LHCN-M2 (cell line): ENCODE measurements around a stretch of chr17.

GRCh38 chr17:72338733-72339604 lies 218.1 kb downstream of the SOX9 start:
- RAMPAGE, long total RNA = no peak

DNA sequence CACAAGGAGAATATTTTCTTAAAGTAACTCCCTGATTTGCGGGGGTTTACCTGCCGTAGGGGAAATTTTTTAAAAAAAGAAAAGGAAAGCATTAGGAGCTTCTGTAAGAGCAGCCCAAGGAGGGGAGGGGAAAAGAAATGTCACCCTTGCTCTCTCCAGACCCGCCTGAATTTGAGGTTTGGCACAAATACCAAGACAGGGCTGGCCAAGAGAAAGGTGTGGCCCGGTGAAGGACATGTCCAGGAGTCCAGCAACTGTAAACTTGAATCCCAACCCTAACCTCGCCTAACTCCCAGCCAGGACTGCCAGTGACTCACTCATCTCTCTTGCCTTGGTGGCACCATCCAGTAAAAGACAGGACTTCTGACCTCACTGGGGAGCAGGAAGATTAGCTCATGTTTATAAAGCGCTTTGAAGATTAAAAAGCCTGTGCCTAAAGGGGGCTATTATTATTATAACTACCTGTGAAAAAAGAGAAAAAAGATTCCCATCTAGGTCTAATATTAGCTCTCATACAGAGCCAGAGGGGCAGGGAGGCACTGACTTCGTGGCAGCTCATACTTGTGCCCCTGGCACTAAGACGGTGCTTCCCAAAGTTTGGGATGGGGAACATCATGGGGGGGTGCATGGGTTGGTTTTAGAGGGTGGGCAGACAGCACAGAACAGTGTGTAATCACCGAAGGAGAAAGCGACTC lies 335.3 kb downstream of the SOX9 start:
- RAMPAGE, long total RNA = no peak

- RAMPAGE, long total RNA = no peak
Observed at GRCh38 chr17:72488999-72489757, 368.4 kb downstream of the SOX9 start.

DNA sequence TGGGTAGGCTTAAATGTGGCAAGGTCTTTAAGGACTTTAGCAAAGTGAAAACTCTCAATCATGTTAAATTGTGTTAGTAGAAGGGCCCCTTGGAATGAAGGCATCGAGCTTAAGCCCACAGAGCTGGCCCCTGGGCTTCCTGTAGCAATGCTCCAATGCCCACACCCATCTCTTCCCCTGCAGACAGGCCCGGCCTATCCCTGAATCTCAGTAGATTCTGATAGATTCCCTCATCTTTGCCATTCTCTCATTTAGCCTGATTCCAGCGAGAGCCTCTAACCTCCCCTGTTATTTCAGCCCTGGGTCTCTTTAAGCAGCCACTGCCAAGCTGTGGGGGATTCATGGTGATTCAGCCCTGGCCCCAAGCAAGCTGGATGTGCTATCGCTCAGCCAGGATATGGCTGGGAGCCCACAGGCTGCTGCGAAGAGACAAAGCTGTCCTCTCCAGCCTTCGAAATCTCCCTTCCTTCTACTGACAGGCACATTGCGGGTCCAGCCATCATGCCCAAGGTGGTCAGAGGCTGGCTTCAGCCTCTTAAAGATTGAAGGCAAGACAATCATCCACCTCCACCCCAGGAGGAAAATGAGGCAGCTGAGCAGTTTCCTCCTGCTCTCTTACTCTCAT lies 394.0 kb downstream of the SOX9 start:
- RAMPAGE, long total RNA = no peak

GRCh38 chr17:72528207-72528863 lies 407.5 kb downstream of the SOX9 start:
- RAMPAGE, long total RNA = no peak

- RAMPAGE, long total RNA = no peak
Observed at GRCh38 chr17:72530000-72530922, 409.4 kb downstream of the SOX9 start.

DNA sequence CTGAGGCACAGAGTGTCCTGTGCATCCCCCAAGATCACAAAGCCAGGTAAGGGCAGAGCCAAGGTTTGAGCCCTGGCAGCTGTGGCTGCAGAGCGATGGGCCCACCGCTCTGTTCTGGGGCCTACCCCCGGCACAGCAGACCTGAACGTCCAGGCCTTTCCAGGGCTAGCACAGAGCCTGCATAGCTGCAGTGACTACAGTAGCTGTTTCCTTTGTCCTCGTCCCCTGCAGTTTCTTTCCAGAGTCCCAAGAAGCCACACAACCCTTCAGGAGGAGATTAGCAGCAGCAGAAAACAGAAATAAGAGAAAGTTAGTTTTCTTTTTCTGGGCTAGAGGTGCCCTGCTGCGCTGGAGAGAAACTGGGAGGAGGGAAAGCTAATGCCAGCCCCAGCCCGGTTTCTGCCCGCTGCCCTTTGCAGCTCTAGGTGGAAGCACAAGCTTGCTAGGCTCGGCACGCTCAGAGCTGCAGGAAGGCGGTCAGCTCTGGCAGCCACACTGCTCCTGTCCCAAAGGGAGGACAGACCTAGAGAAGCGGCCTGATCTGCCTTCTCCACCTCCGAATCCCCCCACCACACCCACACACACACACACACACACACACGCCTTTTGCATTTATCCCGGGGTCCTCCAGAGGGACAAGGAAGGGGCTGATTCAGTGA lies 417.9 kb downstream of the SOX9 start:
- RAMPAGE, long total RNA = no peak

DNA sequence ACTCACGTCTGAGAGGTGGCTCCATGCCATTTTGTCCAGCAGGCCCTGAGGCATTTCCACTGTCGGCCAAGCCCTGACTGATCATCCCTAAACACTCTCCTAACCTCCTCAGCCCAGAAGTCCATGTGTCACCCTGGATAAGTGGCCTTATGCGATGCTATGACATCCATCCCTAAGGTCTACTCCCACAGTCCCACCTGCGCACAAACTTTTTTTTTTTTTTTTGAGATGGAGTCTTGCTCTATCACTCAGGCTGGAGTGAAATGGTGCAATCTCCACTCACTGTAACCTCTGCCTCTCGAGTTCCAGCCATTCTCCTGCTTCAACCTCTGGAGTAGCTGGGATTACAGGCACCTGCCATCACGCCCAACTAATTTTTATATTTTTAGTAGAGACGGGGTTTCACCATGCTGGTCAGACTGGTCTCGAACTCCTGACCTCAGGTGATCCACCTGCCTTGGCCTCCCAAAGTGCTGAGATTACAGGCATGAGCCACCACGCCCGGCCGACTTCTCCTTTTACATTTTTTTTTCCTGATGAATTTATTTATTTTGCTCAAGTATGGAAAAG lies 429.7 kb downstream of the SOX9 start:
- RAMPAGE, long total RNA = no peak

DNA sequence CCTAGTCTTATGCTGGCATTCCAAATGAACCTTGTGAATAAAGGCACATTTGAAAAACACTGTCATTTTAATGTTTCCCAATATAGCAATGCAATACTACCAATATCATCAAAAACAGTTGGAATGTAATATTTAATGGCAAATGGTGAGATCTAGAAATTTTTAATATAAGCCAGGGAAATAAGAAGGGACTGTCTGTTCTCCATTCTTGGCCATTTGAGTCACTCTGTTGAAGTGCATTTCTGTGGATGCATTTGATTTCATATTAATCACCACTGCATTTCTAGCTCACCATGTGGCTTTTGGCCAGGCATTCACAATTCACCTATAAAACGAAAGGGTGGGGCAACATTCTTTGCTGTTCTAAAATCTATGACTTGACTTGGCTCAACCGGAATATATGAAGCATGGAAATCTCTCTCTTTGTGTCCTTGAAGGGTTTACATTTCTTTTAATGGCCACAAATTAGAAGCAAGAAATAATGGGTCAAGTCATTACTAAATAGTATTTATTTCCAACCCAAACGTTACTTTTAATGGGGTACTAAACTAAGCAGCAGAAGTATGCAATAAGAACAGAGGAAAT lies 483.0 kb downstream of the SLC39A11 start:
- RAMPAGE, long total RNA = no peak

- RAMPAGE, long total RNA = no peak
Observed at GRCh38 chr17:72634470-72634904, 458.0 kb downstream of the SLC39A11 start.

DNA sequence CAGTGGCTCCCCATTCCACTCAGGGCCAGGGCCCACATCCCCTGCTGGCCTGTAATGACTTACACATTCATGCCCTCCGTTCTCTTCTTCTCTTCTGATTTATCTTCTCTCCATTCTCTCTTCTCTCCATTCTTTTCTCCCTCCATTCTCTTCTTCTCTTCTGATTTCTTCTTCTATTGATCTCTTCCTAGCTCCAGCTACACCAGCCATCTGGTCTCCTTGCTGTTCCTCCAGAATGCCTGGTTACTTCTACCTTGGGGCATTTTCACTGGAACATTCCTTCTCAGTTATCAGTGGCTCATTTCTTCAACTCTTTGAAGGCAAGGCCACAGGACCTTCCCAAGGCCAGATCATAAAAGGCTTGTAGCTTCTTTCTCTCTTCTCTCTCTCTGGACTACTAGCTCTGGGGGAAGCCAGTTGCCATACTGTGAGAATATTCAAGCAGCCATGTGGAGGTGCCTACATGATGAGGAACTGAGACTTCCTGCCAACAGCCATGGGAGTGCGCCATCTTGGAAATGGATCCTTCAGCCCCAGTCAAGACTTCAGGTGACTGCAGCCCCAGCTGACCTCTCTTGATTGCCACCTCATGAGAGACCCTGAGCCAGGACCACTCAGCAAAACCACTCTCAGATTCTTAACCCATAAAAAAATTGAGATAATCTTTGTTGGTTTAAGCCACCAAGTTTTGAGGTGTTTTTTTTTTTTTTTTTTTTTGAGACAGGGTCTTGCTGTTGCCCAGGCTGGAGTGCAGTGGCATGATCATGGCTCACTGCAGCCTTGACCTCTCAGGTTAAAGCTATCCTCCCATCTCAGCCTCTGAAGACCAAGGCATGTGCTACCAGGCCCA lies 427.6 kb downstream of the SLC39A11 start:
- RAMPAGE, long total RNA = no peak

- RAMPAGE, long total RNA = no peak
Observed at GRCh38 chr17:72772037-72772713, 320.3 kb downstream of the SLC39A11 start.

DNA sequence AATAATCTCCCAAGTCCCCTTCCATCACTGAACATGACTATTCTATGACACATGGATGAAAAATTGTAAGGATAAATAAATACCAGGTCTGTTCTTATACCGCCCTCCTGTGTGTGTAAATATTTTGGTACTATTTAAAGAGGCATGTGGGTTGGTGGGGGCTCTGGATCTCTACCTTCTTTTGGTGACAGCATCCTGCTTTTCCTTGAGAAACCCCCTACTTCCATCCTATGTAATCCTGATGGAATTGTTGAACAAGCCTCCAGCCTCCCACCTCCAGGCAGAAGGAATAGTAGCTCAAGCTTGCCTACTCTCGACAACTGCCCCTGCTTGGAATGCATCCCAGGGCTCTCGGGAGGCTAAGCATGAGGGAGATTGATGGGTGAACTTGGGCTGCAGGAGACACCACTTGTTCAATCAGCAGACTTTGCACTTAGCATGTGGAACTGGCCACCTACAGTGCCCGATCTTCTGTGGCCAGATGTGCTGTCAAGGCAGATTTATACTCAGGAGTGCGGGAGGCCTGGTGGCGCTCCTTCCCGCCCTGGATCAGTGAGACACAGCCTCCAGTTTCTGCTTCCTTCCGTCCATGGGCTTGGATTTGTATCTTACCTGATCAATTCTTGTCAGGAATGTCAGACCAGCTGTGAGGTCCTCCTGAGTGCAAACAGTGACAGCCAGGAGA lies 287.3 kb downstream of the SLC39A11 start:
- RAMPAGE, long total RNA = no peak

- RAMPAGE, long total RNA = no peak
Observed at GRCh38 chr17:72968674-72969299, 123.7 kb downstream of the SLC39A11 start.

DNA sequence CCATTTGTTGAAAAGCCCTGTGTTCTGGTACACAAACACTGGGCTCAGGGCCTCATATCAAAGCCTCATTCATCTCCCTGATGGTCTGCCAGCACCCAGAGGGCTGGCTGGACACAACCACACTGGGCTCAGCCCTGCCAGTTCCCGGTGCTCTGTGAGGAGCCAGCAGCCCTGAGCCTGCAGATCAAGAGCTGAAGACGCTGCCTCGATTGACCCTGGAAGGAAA lies 2.6 kb downstream of the SLC39A11 start:
- RAMPAGE, long total RNA = no peak

- RAMPAGE, long total RNA = no peak
Observed at GRCh38 chr17:73262798-73263031, 1.0 kb upstream of the CPSF4L start.

- RAMPAGE, long total RNA = no peak
Observed at GRCh38 chr17:73288334-73289491, 23.1 kb downstream of the CDC42EP4 start.

- RAMPAGE, long total RNA = no peak
Observed at GRCh38 chr17:73290561-73290968, 21.2 kb downstream of the CDC42EP4 start.

GRCh38 chr17:73304842-73305704 lies 6.7 kb downstream of the CDC42EP4 start:
- RAMPAGE, long total RNA = no peak

DNA sequence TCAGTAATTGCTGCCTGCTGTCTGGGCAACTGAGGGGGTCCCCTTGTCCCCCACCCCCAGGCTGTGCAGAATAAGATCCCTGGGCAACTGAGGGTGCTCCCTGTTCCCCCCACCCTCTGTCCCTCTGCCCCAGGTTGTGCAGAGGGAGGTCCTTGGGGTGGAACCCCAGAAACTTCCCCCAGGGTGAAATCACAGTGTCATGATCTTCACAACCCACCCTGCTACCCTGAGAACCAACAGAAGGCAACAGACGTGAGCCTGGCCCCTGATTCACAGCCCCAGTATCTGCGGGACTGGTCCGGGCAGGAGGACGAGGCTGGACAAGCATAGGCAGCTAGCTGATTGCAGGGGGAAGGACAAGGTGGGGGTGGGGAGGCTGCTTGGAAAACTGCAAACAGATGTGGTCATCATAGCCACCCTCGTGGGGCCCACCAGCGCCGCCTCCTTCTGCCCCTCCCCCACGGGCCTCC lies 12.1 kb upstream of the CDC42EP4 start:
- RAMPAGE, long total RNA = no peak